HCT116 (cell line): ENCODE results near the genes CC2D2B and BLNK.

GRCh38 chr10:93749017-93749868 lies 8.5 kb upstream of the LGI1 start:
- RRBS: no CpG with 5 or more reads among the region's 8 CpGs

GRCh38 chr10:94031496-94032223 lies 37.9 kb downstream of the PLCE1 start:
- RRBS: no CpG with 5 or more reads among the region's 4 CpGs

- RRBS: no CpG with 5 or more reads among the region's 5 CpGs
These were observed 14.7 kb upstream of the CYP2C19 start for GRCh38 chr10:94747649-94748365.

DNA sequence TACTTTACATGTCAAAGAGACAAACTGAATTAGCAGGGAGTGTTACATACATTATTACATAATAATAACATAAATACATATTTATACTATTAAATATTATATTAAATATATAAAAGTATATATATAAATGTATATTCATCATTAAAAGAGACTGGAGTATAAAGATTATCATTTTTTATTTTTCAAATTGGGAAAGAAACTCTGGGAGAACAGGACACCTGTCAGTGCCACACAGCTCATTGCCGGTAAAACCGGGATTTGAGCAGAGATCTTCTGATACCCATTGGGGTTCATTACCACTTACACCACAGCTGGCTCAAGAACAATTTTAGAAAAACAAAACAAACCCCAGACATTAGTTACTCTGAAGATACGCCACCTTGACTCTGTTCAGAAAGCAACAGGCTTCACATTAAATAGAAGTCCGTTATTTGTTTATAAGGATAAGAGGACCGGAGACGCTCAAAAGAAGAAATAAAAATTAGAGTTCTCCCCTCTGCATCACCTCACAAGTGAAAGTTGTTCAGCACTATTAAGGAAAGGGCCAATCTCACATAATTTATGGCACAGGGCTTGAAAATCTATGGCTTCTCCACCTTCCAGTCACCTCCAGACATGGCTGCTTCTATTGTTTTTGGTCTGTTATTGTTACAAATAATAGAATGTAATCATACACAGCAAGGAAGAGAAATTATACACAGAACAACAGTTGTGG lies 962 bp upstream of the CYP2C8 start:
- RRBS: no CpG with 5 or more reads among the region's 6 CpGs

- RRBS: no CpG with 5 or more reads among the region's 2 CpGs
These were observed 52.5 kb upstream of the CYP2C8 start for GRCh38 chr10:95121807-95122210.

DNA sequence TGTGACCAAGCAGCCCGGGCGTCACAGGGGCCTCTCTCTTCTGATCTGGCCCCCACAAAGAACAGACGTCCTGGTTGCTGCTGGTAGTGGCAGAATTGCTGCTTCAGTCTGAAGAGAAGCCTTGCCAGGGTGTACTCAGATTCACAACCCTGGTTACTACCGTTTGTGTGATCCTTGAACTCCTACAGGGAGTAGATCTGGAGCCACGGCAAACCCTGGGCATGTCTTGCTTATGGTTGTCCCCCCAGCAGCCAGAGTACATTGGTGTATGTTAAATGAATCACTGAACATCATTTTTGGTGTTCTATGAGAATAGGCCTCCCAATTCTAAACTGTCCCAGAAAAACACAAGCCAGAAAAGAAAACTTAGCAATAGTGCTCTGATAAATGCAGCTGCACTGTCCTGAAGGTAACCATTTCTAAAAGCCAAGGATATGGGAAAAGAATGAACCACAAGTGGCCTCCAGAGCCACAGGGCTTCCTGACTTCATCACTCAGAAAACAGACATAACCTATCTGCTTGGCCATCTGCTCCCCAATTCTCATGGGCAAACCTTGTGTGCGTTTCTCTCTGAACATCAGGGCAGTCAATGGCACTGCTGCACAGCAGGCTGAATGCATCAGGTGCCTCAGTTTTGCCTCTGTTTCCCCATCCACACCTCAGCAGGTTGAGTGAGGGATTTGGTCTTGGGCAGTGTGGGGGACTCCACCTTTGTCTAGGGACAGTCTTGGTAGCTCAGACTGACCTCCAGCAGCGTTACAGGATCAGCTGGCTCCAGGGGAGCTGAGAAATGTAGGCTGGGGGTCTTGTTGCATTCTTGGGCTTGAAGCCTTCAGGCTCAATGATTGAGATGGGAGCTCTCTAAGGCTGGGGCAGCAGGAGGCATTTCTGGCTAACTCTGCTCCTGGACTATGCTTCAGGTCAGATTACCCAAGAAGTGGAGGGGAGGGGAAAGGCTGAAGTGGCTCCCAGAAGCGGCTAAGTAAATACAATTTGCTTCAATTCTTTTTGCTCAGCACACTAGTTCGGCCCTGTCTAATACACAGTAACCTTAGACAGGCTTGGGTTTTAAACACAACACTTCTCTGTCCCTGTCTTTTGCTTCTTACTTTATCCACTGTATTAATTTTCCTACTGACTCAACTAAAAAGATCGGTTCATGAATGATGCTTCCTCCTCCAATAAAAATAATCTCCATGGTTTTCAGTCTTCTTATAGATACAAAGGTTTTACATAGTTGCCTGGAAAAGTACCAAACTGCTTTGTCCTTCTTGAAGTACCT lies 23.5 kb upstream of the PDLIM1 start:
- RRBS: no CpG with 5 or more reads among the region's 10 CpGs

GRCh38 chr10:95328577-95329444 lies 38.0 kb upstream of the PDLIM1 start:
- RRBS: no CpG with 5 or more reads among the region's 9 CpGs

DNA sequence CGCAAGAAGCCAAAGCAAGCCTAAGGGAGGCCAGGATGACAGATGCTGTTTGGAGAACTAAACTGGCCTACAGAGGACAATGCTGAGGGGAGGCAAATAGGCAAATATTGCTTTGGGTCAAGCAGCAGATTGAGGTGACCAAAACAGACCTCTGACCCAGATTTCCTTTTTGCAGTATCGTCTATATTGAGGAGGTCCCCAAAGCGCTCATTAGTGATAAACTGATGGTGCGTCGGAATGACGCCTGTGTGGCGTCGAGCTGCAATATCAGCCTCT lies 60.2 kb upstream of the PDLIM1 start:
- RRBS: no CpG with 5 or more reads among the region's 8 CpGs

- RRBS: no CpG with 5 or more reads among the region's 4 CpGs
These were observed 119.6 kb upstream of the PDLIM1 start for GRCh38 chr10:95410479-95410809.

- RRBS: no CpG with 5 or more reads among the region's 8 CpGs
These were observed 124.4 kb upstream of the PDLIM1 start for GRCh38 chr10:95415178-95415541.

GRCh38 chr10:95474763-95475379 lies 86.3 kb downstream of the SORBS1 start:
- RRBS: no CpG with 5 or more reads among the region's 3 CpGs

GRCh38 chr10:95511225-95512358 lies 49.6 kb downstream of the SORBS1 start:
- RRBS: no CpG with 5 or more reads among the region's 16 CpGs

- RRBS: no CpG with 5 or more reads among the region's 2 CpGs
These were observed 10.4 kb downstream of the ALDH18A1 start for GRCh38 chr10:95645936-95646640.

DNA sequence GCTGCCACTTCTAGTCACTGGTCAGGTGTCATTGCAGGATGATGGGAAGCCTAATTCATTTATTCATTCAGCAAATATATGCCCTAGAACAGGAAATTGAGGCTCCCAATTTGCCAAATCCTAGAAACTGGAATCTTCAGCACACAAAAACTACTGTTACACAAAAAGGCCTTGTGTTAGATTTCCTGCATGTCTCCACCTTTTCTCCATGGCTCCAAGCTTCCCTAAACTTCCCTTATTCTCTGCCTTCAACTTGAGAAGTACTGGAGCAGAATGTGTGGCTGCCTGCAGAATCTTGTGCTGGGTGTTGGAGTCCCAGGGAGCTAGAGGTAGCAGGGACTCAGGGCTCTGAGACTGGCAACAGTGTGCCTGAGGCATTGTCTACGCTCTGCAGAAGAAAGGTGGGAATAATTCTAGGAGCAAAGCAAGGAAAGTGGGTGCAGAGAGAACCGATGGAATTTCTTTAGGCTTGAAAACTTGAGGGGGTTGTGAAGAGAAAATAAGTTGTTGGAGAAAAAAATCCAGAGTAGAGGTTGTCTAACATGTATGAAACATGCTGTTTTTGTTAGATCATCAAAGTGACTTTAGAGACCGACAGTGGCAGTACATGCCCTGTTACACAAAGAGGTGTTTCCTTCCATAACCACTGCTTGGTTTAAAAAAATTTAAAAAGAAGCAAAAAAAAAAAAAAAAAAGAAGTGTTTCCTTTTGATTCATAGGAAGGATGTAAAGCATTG lies 5.7 kb downstream of the ENTPD1 start:
- RRBS: no CpG with 5 or more reads among the region's 3 CpGs

- RRBS: 2% methylated on average over 20 of the region's 76 CpGs
These were observed at the start of gene CC2D2B for GRCh38 chr10:95907437-95908563. TSS of gene CC2D2B (plus strand) at chr10:95907975.

- RRBS: no CpG with 5 or more reads among the region's 3 CpGs
These were observed 40.9 kb upstream of the ZNF518A start for GRCh38 chr10:96089161-96089552.

GRCh38 chr10:96124043-96125092 lies 5.7 kb upstream of the ZNF518A start:
- RRBS: no CpG with 5 or more reads among the region's 5 CpGs

DNA sequence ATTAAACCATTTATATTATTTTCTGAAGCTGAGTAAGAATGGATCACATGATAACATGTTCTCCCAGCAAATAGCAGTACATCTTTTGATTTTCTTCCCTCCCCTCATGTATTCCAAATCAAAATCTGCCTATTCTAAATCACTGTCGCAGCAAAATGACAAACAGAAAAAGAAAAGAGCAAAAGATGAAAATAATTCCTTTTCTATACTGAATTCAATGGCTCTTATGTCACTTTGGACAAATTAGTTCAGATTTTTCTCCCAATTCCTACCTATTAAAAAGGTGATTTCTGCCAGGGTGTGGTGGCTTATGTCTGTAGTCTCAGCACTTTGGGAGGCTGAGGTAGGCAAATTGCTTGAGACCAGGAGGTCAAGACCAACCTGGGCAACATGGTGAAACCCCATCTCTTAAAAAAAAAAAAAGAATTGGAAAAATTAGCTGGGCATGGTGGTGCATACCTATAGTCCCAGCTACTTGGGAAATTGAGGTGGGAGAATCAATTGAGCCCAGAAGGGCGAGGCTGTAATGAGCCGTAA lies 10.3 kb downstream of the ZNF518A start:
- RRBS: no CpG with 5 or more reads among the region's 3 CpGs

DNA sequence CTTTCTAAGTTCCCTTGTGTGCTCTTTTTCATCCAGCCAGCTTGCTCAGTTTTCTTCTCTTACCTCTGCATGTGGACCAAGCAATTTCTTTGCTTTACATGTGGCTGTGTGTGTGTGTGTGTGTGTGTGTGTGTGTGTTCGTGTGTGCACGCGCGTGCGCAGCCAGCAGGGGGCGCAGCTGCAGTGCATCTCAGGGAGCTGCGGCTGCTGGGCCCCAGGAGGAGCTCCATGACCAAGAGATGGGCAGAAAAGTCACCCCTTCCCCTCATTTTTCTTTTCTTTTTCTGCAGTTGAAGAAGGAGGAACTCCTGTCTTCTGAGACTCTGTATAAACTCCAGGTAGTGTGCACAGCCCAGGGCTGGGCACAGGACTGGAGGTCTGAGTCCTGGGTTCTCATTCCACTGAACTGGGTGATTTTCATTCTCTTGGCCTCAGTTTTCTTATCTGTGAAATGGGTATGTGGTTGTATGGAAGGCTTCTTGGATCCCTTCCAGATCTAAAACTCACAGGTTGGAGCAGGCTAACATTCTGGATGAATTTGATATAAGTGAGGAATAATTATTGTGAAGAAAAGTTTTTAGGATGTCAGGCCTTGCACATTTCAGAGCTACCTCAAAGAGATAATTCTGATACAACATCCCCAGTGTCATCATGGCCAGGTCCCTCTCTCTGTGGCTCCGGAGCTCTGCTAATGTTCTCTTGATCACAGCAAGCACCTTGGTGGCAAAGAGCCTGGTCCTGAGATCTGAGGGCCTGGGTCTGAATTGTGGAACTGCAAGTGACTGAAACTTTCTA lies 41.6 kb downstream of the BLNK start:
- RRBS: no CpG with 5 or more reads among the region's 8 CpGs

DNA sequence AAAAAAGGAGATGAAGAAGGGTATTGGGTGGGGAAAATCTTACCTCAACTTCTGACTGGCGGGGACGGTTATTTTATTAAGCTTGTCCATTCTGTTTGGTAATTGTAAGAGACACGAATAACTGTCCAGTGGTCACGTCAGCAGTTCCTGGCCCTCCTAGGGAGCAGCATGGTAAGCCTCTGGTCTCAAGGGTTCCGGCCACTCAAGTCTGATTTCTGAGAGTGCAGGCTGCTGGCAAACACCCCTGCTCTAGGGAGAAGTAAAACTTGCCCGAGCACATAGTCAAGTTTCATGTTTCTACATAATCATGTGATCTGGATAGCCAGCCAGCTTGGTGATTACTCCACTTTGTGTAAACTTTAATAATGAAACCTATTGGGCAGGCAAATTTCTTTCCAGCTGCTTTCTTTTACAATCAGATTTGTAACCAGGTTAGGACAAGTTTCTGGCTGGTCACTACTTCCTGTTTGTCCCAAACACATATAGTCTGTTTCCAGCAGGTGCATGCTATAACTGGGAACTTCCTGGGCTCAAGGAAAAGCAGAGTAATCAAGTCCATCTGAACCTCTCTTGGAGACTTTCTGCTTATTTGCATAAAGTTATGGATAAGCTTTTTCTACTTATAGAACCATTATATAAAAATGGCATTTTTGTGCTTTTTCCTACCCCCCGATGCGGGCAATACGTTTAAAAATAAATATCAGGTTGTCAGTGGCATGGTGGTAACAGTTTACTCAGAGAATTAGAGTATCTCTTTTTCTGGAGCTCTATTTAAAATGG lies at the start of gene BLNK:
TSS of gene BLNK (minus strand) at position 261 of the 780 bp plus-strand sequence.
- RRBS: no CpG with 5 or more reads among the region's 9 CpGs